Left cardiac atrium (tissue), 1 donor: ENCODE measurements around a stretch of chr17.

- PRO-cap: no peak
These were observed 17.2 kb downstream of the PSMD3 start for GRCh38 chr17:39997509-39998474.

DNA sequence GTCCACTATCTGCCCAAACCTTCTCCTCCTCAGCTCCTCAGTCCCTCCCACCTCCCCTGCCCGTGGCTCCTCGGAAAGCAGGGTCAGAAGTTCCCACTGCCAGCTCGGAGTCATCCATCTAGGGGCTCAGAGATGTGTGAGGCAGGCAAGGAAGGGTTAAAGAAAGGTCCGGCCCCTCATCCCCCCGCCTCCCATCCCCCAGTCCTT is 3.2 kb downstream of the CSF3 start:
- PRO-cap: no peak

DNA sequence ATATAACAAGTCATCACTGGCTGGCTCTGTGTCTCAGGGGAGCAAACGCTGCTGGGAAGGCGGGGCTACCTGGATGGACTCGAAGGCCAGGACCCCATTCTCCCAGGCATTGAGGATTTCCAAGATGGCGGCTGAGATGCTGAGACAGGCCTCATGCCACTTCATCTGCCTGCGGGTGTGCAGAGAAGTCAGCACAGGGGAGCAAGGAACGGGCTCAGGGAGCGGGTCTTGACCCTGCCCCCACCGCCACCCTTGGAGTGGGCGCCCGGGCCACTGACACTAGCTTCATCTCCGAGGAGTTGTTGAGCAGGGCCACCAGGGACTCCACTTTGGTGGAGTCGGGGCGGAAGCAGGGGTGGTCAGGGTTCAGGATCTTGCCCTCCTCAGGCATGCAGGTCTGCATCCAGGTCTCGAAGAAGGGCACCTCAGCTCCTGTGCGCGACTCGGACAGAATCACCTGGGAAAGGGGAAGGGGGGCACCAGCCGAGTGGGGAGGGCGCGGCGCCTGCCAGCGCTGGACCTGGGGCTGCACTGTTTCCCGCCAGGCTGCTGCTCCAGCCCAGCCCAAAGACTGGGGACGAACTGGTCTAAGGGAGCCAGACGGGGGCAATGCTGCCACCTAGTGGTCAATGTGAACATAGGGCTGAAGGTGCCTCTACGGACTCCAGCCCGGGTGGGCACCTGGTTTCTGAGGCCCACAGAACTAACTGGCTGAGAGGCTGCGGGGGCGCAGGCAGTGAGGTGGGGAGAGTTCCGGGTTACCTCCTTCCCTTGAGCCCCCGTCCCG is 11.5 kb downstream of the CSF3 start:
- PRO-cap: no peak

DNA sequence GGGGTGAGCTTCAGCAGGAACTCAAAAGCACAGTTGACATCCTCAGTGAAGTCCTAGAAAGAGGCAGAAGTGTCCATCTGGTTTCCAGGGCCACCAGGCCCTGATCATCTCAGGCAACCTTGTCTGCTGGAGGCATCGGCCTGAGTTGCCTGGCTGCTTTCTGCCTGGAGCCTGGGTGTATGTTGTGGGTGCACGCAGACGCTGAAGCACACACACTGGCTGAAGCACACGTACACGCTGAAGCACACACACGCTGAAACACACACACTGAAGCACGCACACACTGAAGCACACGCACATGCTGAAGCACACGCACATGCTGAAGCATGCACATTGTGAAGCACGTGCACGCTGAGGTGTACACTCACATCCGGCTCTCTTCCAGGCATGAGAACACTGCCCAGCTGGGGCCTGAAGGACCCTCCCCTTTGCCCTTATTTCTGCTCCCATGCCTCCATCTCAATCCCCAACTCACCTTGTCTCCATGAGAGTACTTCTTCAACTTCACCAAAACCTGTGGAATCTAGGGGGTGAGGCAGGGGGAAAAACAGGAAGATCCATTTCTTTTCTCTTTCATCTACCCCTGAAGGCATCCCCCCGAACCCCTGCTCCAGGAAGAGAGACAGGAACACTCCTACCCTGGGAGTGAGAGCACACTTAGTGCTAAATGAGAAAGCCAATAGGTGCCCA is 16.5 kb downstream of the CSF3 start:
- PRO-cap: no peak

DNA sequence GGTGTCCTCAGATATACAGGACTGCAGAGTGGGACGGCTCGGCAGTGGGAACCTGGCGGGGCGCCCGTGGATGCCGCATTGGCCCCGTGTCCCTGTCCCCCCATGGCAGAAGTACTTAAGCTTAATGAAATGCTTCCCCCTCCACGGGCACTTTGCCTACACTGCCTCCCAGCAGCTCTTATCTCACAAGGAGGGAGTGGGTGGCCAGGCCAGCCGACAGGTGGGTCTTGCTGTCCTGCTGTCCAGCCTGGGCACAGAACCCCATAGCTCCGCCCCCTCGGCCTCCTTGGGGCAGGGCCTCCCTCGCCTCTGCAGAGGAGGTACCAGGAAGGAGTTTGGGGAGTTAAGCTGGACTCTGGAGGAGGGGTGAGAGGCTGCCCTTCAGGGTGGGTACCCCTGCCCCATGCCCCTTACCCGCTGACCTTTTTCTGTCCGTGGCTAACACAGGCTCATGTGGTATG is 8.6 kb downstream of the THRA start:
- PRO-cap: no peak

DNA sequence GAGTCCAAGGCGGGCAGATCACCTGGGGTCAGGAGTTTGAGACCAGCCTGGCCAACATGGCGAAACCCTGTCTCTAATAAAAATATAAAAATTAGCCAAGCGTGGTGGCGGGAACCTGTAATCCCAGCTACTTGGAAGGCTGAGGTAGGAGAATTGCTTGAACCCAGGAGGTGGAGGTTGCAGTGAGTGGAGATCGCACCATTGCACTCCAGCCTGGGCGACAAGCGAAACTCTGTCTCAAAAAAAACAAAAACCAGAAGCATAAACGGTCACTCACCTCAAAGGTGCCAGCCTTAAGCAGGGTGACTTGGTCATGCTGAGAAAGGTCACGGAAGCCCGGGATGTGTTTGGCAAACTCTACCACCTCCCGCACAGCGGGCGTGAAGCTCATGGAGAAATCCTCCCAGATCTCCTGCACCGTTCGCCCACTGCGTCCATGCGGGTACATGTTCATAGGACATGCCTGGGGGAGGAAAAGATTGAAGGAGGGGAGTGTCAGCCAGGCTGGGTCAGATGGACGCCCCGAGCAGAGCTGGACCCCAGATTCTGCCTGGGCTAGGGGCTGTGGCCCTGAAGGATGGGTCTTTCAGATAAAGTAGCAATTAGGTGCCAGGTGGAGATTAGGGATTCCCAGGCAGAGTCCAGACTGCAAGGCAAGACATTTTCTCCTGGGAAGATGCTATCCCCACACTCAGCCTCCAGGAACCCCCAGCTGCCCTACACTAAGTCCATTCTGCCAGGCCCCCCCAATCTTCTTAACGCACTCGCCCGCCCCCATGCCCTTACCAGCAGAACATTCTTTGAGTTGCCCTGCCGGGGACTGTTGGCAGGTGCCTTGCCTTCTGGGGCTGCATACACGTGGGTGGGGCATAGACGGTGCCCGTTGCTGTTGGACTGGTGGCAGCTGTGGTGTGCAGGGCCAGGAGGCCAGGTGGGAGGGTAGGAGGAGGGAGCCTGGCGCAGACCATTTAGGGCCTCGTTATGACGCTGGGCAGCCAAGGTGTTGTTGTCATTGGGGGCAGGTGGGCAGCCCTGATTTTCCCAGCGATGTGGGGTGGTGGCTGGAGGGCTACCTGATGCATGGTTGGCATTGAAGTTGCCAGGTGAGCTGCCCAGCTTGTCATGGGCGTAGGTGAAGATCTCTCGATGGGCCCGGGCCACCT is 5.3 kb downstream of the NR1D1 start:
- PRO-cap: no peak

DNA sequence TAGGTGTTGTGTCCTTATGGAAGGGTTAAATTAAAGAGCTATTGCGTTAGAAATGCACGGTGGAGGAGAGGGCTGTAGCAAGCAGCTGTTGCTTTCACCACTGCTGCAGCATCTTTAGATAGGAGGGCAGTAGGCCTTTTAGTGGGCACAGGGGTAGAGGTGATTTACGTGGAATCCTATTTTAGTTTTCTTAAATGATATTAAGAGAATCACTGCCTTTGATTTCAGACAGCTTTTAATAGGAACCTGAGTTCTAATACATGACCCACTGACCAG is 1.9 kb downstream of the MSL1 start:
- PRO-cap: no peak

DNA sequence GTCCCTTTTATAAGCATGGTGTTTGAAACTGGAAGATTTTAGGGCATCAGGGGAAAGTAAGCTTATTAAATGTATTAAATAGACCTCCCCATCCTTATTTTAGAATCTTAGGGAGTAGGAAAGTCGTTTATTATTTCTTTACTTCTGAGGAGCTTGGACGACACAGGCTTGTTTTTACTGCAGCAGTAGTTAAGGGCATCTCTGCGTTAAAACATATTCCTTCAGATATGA is 2.1 kb downstream of the MSL1 start:
- PRO-cap: no peak

DNA sequence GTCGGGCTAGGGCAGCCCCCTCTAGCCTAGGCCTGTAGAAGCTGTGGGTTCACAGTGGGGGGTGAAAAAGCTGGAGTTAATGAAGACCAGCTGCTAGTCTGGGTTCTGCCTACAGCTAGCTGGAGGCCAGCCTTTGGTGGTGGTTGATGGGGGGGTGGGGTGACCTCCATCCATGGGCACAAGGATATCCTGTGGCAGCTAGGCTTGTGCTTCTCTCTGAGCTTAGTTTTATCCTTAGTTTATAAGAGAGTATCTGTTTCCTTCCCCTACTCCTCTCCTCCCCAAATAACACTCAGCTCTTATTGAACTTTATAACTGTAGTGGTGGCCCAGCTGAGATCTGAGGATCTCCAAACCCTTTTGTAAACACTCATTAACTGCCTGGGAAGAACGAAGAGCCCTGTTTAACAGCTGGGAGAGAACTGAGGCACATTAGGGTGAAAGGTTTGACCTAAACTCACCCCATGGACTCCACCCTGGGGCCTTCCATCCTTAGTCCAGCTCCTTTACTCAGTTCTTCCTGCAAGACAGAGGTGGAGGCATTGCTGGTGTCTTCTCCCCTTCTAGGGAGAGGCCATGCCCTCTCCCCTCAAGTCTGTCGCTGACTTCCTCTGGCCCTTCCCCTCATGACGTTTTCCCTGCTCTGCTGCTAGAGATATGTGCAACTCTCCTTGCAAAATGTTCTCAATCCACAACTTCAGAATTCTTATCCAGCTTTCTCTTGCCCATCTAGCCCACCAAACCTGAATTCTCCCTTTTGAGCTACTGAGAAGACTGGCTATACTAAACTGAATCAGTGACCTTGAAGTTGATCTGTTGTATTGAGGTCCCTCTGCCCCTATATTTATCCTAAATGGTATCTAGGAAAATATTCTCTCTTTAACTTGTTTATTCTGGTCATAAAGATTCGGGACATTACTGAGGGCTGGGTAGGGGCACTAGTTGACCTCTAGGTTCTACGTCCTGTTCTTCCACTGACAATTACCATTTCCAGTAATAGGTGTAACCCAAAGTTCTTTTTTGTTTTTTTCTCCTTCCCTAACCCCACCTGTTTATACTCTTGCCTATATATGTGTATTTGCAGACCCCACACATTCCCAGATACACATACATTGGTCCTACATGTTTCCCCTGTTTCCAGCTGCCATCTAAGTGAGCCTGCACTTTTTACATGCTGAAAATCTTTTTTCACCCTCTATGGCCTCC is 1.1 kb upstream of the RARA start:
- PRO-cap: no peak

GRCh38 chr17:40309874-40310436 is 975 bp downstream of the RARA start:
- PRO-cap: no peak

- PRO-cap: no peak
These were observed 14.9 kb downstream of the RARA start for GRCh38 chr17:40323535-40324581.

DNA sequence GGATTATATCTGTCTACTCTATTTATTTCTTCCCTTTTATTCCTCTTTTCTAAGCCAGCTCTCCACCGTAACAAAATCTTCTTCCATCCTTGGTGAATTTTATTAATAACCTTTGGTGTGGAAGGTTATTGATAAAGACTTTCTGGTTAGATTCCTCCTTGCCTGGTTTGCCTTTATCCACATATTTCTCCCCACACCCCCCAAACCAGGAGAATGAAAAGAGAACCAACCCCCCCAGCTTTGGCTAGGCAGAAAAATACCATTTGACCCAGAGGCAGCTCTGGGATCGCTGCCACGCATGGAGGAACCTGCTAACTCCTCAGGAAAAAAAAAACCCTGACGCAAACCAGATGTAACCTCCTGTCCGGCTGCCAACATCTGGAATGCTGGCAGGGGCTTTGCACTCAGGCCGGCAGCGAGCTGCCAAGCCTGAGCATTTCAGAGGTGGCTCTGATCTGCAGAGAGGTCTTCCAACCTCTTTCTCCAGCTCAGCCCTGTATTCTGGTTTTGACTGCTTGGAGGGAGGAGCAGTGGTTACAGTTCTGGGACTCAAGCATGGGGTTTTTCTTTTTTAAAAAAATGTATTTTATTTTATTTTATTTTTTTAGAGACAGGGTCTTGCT is 8.1 kb downstream of the IGFBP4 start:
- PRO-cap: unidirectional peak, plus-strand start at position 437 of the sequence; unidirectional peak, plus-strand start at position 499 of the sequence

GRCh38 chr17:40465392-40465671 is 22.1 kb downstream of the IGFBP4 start:
- PRO-cap: no peak

GRCh38 chr17:40539767-40540342 is 25.4 kb downstream of the CCR7 start:
- PRO-cap: no peak

DNA sequence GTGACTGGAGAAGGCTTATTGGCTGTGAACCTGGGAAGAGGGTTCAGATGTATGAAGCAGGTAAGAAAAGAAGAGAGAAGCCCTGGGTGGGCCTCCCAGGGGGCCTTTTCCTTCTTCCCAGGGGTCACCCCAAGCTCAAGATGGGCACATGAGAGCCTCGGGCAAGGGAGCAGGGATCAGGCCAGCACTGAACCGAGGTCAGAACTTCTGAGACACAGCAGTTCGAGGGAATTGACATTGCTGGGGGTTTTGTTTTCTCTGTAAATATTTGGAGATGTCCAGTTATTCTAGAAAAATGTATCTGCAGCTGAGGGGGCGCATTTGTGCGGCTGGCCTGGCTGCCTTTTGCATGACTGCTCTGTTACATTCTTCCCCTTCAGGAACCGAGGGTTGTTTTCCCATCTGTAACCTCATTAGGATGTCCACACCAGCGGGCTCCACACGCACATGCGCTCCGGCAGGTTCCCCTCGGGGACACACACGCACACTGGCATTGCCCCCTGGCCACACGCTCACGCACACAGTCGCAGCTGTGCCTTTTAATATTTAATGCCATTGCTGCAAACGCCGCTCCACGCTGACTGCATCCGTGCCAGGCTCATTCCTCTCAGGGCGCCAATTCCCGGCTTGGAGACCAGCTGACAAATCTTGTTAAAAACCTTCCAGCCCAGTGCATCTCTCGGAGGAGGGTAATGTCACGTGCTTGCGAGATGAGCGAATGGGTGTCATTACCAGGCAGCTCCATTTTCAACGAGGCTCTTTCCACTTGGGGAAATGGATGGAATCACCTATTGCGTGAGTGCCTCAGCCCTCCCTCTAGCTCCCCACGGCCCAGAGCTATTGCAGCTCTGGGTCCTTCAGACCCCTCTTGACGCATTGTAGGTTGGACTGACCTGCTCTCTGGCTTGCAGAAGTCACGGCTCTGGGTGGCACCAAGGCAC is 13.2 kb downstream of the CCR7 start:
- PRO-cap: no peak

DNA sequence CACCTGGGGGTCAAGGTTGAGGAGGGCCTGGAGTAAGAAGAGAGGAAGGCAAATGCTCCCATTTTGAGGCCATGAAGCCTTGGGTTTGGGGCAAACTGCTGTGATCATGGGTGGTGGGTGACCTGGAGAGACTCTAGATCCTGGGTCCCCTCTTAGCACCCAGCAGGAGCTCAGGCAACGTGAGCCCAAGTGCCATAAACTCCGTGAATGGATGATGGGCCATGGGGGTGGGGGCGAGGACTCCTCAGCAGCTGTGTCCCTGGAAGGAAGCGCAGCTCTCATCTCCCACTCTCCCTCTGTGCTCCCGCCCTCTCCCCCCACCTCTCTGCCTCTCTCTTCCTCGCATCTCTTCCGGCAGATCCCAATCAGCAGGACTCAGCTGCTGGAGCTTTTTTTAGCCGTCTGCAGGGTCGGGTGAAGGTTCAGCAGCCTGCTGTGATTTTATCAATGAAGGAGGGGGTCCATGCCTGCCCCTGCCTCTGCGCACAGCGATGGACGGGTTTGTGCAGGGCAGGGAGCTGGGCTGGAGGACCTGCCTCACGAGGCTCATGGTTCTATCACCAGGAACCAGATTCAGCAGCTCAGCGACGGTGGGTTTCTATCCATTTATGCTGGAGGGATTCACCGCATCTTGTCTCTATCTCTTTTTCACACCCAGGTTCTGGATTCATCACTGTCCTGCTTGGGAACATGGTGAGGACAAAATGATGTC is 8.3 kb downstream of the CCR7 start:
- PRO-cap: bidirectional peak, plus-strand start at position 397 of the sequence, minus-strand start at position 298 of the sequence

DNA sequence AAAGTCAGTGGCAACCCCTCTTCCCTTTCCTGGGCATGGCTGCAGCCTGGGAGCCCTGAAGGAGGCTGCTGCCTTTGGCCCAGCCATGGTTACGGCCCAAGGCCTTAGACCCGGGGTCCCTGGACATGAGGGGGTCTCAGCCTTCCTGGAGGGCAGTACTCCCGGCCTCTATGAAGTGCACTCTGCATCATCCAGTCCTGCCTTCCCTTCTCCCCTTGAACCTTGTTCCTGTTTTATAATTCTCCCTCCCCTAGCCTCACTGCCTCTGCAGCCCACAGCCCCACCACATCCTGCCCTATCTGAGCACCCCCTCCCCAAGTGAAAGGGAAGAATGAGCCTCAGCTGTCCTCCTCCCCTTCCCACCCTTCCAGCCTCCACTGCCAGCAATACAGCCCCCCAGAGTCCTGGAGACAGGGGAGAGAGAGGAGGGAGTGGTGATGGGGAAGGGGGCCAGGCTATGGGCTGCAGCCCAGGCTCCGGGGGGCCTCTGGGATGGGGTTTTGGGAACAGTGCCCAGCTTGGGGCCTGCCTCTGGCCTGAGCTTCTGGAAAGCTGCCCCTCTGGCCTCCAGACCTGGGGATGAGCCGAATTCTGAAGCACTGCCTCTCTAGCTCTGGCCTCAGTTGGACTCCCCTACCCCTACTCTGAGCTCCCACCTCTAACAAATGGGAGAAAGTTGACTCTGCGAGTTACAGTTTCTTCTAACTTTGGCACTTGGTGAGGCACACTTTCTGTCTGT is 7.6 kb downstream of the CCR7 start:
- PRO-cap: no peak

DNA sequence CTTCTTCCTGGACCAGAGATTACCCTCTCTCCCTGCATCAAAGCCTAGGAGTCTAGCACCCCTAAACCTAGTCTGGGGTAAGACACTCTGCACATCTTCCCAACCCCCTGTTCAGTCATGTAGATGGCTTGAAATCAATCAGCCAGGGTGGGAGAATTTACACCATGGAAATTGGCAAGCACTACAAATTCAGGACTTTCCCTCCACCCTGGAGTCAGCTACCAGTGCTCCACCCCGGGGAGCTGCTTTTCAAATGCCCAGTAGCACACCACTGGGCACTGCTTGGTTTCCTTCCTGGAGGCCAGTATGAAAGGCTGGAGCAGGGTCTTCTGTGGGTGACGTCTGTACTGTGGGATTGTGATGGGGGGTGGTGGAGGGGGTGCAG is 1.5 kb downstream of the CCR7 start:
- PRO-cap: no peak

DNA sequence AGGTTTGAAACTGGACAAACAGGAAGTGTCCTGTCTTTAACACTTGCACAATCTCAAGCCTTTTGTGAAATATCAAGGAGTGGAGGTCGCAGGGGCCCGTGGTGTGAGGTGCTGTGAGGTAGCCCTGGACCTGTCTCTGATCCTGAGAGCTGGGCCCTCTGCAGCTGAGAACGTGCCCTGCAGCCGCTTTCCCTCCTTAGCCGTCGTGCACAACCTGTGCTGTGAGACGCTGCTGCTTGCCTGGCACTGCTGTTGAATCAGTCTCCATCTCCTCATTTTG is 29.9 kb downstream of the SMARCE1 start:
- PRO-cap: no peak

DNA sequence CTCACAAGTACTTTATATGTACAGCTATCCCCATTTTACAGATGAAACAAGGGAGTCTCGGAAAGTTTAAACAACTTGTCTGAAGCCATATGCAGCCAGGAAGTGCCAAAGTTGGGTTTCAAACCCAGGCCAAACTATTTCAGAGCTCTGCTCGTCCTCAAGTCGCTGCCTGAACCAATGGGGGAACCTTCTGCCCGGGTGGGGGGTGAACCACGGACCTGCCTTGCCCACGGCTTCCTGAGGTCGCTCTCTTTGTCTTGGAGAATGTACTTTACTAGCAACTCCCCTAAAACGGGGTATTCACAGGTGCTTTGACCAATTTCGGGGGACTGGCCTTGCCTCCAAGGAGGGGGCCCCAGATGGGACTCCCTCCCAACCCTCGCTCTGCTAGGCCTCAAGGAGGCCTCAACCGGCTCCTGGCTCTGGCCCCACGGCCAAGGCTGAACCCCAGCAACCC is 355 bp downstream of the SMARCE1 start:
- PRO-cap: no peak